Paraaortic lymph node (tissue), 1 donor: ENCODE data around the gene NDUFS6.

- PRO-cap, result no peak
Observed at GRCh38 chr5:1461408-1462028, 16.3 kb upstream of the SLC6A3 start.

- PRO-cap, result no peak
Observed at GRCh38 chr5:1471723-1472392, 26.6 kb upstream of the SLC6A3 start.

GRCh38 chr5:1555068-1556021 lies 31.6 kb upstream of the LPCAT1 start:
- PRO-cap, result no peak

- PRO-cap, result no peak
Observed at GRCh38 chr5:1593605-1594120, 69.9 kb upstream of the LPCAT1 start.

DNA sequence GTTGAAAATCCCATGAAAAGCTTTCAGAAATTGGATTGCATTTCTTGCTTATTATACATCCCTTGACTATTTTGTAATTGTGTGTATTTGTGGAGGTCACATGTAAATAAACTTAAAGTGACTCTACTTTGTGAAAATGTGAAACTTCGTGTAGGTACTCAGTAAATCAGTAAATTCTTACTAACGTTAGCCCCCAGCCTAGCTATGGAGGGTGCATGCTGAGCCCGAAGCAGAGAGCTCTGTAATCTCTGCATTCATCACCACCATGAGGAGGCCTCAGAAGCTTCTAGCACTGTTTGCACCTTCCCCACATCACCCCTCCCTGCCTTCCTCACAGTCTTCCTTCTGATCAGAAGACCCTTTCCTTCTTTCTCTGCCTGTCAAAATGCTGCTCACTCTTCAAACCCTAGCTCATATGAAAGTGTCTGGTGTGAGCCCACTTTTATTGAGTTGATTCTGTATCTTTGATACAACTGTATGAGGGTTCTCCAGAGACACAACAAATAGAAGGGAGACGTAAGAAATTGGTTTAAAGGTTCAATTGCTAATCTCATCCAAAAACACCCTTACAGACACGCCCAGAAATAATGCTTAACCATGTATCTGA lies 73.4 kb upstream of the LPCAT1 start:
- PRO-cap, result unidirectional peak, minus-strand start at position 241 of the sequence

DNA sequence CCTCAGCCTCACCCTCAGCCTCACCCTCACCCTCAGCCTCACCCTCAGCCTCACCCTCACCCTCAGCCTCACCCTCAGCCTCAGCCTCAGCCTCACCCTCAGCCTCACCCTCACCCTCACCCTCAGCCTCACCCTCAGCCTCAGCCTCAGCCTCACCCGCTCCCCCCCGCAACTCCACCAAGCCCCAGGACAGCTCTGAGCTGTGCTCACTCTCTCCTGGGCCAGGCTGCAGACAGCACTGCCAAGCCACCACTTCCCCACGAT lies 18.1 kb downstream of the MRPL36 start:
- PRO-cap, result no peak

DNA sequence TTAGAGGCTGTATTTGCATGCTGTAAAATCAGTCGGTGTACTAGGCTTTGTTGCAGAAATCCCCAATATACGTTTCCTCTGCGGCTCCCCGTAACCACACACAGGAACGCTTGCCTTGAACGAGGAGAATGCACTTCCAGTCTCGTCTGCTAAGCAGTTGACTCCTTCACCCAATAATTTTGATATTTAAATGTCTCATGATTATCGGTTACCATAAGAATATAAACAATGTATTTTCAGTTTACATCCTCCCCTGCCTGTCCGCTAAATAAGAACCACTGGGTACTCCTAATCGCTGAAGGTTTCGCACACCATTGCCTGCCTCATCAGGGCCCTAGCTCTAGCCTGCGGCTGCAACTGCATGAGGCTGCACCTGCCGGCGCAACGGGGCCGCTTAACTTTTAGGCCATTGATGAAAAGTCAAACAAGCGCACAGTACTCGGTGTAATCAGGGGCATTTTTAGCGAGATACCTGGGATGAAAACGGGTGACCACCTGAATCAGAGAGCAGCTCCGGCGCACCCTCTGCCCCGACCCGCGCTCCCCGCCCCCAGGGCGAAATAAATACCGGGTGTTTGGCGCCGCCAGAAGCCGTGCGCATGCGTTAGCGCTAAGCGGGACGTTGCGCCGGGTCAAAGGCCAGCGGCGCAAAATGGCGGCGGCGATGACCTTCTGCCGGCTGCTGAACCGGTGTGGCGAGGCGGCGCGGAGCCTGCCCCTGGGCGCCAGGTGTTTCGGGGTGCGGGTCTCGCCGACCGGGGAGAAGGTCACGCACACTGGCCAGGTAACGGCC lies at the start of gene NDUFS6:
TSS of gene NDUFS6 (plus strand) at position 642 of the 793 bp plus-strand sequence.
- PRO-cap, result bidirectional peak, plus-strand start at position 650 of the sequence, minus-strand start at position 537 of the sequence

DNA sequence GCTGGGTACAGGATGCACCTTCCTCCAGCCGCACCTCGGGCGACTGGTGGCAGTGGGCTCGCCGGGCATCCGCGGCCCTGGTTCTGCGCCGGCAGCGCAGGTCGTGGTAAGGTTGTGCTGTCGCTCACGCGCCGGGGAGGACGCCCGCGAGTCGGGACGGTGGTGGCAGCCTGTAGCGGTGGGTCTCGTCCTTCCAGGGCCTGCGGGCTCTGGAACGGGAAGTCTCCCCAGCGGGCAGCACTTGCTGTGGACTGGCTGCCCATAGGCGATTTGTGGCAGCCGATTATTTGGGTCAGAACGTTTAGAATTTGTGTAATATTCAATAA lies 315 bp downstream of the NDUFS6 start:
- PRO-cap, result no peak

DNA sequence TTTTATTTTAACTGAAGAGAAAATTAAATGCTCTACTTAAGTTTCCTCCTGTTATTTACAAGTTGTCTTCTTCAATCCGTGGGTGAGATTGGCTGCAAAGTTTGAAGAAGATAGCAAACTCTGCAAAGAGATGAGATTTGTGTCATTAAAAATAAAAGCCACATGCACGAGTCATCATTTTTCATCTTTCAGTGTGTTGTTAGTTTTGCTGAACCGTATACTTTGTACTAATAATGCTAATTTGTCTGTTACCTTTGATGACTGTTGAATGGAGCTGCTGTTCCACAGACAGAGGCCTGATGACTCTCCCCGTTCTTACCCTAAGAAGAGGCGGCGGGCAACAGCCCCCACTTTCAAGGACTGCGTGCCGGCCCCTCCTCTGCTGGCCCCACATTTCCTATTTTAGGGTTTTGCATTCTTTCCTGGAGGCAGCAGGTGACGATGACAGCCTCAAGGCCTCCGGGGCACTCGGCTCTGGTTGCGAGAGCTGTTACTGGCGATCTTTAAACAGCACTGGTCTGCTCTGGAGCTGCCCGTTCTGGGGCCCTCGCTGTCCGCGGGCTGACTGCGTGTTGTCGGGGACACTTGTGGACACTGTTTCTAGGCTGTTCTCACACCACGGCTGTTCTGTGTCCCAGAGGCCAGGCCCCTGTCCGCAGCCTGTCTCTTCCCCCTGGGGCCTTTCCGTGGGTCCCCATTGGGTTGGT lies 35.1 kb downstream of the NDUFS6 start:
- PRO-cap, result no peak

GRCh38 chr5:1881019-1881706 lies 1.6 kb downstream of the IRX4 start:
- PRO-cap, result no peak

DNA sequence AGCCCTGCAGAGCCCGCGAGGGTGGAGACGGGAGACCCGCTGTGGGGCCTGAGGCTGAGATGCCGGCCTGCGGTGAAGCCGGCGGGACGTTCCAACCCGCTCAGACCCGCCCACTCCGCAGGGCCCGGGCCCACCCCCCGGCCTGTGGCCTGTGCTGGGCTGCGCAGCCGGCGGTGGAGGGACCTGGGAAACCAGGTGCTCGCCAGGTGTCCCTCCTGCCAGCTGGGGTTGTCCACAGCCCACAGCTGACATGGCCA lies 48.9 kb upstream of the IRX4 start:
- PRO-cap, result no peak

DNA sequence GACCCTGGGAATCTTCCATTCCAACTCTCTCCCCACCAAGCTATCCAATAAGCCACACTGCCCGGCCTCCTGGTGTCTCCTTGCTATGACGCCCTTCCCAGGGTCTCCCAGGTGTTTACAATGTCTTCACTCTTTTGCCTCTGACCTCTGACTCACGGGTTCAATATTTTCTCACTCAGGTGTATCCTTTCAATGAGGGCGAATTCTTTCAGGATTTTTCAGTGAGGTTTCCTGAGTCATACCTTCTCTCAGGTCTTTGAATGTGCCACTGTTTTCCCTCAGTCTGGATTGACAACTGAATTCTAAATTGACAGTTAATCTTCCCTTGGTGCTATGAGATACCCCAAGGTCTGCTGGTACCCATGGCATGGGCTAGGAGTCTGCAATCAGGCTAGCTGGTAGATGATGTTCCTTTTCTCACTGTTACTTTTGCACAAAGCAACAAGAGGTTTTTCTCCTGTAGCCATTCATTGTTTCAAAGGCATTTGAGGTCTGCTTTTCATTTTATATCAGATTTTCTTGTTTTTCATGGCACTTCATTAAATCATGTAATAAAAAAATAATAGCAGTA lies 53.8 kb upstream of the IRX4 start:
- PRO-cap, result no peak

GRCh38 chr5:1954470-1955074 lies 71.8 kb upstream of the IRX4 start:
- PRO-cap, result no peak

GRCh38 chr5:2094447-2095173 lies 211.9 kb upstream of the IRX4 start:
- PRO-cap, result no peak

- PRO-cap, result no peak
Observed at GRCh38 chr5:2152982-2153349, 270.2 kb upstream of the IRX4 start.

GRCh38 chr5:2278792-2279053 lies 396.0 kb upstream of the IRX4 start:
- PRO-cap, result no peak

GRCh38 chr5:2388407-2388804 lies 363.1 kb downstream of the IRX2 start:
- PRO-cap, result no peak

- PRO-cap, result no peak
Observed at GRCh38 chr5:2538195-2538775, 213.2 kb downstream of the IRX2 start.

DNA sequence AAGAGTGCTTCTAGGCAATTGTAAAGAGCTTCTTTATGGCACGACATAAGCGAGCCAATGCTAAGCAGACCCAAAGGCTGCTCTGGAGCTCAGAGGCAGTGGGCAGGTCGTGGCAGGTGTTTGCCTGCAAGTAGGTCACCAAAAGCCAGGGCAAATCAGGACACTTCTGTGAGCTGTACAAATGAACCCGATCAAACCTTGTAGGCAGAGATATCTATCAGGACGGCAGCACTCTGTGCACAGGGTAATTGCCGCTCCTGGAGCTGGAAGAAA lies 75.9 kb downstream of the IRX2 start:
- PRO-cap, result no peak

- PRO-cap, result no peak
Observed at GRCh38 chr5:3101005-3101629, 349.6 kb upstream of the IRX2 start.